Ishikawa (cell line): ENCODE measurements around the genes AGAP5 and ADK.

DNA sequence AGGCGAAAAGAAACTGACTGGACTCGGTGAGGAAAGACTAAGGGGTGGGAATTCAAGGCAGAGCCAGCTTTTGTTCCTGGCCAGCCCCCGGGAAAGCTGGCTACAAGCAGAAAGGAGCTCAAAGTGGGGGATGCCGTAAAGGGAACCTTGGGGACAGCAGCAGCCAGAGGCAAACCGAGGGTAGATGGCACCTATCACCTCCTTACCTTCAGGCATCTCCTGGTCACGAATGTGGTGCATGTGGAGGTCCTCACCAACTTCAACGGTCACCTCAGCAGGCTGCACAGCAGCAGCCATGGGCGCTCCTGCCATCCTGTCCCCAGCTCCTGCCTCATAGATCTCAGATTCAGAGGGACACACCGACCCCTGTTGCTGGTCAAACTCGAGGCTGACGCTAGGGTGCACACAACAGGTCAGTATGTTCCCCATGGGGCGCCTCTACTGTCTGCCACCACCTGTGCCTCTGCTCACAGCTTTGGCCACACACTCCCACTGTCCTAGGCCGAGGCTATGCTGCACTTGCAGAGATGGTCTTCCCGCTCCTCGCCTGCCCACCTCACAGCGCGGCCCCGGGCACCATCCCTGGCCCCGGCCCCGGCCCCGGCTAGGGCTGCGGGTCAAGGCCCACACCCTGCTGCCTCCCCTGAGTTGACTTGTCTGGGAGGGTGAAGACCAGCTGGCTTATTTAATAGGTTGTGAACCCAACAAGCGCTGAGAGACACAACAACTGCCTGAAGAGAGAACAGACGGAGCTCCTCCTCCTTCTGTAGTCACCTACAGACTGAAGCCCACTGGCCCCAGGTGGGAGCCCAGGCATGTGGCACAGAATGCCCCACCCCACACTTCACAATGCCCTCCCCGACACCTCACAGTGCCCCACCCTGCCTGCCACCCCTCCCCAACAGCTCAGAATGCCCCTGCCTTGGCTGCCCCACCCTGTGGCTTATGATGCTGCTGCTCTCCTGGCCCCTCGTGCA, at the start of gene AGAP5:
TSS of gene AGAP5 (minus strand) at position 783 of the 977 bp plus-strand sequence.
- RRBS = no CpG with 5 or more reads among the region's 26 CpGs

GRCh38 chr10:73865356-73866192, 8.8 kb downstream of the CAMK2G start:
- RRBS = no CpG with 5 or more reads among the region's 14 CpGs

DNA sequence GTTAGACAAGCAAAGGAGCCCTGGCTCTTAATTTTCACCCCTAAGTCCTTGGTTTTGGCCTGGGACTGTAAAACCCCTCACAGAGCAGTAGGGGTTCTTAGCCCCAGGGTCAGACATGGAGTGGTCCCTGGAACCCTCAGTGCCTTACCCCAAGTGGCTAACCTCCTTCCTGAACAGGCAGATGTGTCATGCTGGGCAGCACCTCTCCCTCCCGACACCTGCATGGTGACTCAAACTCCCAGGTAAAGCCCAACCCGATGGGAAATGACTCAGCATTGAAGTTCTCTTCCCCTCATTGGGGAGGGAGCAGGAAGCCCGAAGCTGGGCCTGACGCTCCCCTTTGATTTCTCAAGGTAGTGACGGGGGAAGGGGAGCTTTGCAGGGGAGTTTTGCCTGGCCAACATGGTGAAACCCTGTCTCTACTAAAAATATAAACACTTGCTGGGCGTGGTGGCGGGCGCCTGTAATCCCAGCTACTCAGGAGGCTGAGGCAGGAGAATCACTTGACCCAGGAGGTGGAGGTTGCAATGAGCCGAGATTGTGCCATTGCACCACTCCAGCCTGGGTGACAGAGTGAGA, 21.4 kb downstream of the PLAU start:
- RRBS = no CpG with 5 or more reads among the region's 9 CpGs

DNA sequence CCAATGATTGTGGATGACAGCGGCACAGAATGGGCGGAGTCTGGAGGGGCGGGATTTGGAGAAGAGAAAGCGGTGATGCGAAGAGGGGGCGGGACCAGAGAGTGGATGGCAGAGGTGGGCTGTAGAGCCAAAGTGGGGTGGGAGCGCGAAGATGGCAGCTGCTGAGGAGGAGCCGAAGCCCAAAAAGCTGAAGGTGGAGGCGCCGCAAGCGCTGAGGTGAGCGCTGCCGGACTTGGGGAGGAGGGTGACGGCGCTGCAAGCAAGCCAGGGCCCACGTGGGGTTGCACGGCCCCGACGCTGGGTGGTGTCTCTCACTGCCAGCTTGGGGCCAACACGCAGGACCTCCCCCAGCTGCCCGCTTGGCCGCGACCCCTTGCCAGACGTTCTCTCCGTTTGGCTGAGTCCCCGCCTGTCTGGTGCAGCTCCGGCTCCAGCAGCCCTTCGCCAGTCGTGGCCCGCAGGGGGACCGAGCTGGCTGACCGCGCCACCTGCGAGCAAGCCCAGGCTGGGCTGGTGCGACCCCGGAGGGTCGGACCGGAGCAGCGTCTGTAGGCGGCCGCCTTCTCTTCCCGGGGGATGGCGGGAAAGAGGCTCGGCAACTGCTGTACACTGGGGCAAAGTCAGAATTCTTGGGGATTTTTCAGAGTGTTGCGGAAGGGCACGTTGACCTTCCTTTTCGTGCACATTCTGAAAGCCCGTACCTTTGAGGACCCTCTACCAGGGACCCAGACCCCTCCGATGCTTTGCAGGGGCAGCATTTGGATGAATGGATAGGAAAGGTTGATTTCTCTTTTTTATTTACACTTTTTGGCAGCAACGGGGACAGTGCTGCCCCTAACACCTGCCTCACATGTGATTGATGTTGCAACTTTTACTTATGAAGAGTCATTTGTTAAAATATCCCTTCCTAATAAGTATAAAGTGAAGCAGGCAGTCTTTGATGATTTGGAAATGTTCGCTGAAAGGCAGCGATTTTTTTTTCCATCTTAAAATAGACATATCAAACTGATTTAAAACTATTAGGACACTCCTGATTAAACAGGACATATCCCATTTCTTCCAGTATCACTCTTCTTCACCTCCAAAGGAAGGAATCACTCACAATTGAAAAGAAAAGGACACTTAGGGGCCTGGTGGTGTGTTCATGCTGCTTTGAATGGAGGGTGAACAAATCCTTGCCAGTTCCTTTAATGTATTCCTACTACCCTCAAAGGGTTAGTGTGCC, at the start of gene ADK:
TSS of gene ADK (plus strand) at position 94 of the 1,225 bp plus-strand sequence.
- RRBS = 1% methylated on average over 7 of the region's 53 CpGs

- RRBS = no CpG with 5 or more reads among the region's 5 CpGs
Measured at GRCh38 chr10:74153154-74153555, 2.1 kb downstream of the ADK start.

- RRBS = no CpG with 5 or more reads among the region's 1 CpG
Measured at GRCh38 chr10:74854015-74854613, 27.7 kb downstream of the KAT6B start.

GRCh38 chr10:74881280-74881520, 54.8 kb downstream of the KAT6B start:
- RRBS = no CpG with 5 or more reads among the region's 2 CpGs

DNA sequence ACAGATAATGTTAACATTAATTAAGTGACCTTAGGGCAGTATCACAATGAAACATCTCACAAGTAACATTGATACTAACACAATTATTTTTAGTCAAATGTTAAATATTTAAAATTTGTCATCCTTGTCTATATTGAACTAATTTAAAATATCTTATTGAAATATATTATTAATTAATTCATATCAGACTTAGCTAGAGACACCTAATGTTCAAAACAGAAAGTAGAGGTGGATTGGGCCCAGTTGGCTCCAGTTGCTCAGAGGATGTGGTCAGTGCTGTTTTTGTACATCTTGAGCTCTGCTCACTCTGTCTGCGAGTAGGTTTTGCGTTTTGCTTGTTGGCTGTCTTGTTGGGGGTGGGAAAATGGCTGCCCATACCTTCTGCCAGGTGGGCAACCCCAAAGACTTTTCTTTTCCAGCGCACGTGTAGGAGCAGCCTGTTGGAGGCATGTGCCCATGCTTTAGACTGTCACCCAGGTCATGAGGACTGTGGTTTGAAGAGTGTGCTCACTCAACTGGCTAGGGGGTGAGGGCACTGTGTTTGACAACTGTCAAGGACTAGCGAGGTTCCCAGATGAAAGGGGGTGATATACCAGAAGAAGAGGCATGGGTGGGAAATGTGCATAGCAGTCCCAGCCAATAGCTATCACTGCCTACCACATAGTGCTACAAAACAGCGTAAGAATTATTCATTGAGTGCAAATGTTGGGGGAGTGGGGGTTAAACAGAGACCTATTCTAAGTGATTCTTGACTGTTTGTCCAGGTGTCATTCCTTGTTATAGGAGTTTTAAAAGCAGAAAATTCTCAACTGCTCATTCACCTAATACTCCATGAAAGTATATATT, 73.9 kb downstream of the KAT6B start:
- RRBS = no CpG with 5 or more reads among the region's 6 CpGs

GRCh38 chr10:75021066-75021293, 52.5 kb downstream of the DUSP29 start:
- RRBS = no CpG with 5 or more reads among the region's 2 CpGs

- RRBS = no CpG with 5 or more reads among the region's 23 CpGs
Measured at GRCh38 chr10:75028272-75029492, 44.8 kb downstream of the DUSP29 start.

- RRBS = no CpG with 5 or more reads among the region's 11 CpGs
Measured at GRCh38 chr10:75101759-75102306, 2.5 kb upstream of the DUSP13 start.

- RRBS = no CpG with 5 or more reads among the region's 13 CpGs
Measured at GRCh38 chr10:75283194-75283719, 47.5 kb upstream of the COMTD1 start.

DNA sequence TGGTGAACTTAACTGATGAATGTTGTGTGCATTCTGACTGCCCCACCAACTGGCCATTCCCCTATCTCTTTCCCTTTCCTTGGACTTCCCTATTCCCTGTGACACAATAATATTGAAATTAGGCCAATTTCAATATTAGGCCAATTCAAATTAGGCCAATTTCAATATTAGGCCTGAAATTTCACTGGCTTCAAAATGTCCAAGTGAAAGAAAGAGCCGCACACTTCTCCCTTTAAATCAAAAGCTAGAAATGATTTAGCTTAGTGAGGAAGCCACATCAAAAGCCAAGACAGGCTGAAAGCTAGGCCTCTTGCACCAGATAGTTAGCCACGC, 71.1 kb upstream of the COMTD1 start:
- RRBS = no CpG with 5 or more reads among the region's 2 CpGs

DNA sequence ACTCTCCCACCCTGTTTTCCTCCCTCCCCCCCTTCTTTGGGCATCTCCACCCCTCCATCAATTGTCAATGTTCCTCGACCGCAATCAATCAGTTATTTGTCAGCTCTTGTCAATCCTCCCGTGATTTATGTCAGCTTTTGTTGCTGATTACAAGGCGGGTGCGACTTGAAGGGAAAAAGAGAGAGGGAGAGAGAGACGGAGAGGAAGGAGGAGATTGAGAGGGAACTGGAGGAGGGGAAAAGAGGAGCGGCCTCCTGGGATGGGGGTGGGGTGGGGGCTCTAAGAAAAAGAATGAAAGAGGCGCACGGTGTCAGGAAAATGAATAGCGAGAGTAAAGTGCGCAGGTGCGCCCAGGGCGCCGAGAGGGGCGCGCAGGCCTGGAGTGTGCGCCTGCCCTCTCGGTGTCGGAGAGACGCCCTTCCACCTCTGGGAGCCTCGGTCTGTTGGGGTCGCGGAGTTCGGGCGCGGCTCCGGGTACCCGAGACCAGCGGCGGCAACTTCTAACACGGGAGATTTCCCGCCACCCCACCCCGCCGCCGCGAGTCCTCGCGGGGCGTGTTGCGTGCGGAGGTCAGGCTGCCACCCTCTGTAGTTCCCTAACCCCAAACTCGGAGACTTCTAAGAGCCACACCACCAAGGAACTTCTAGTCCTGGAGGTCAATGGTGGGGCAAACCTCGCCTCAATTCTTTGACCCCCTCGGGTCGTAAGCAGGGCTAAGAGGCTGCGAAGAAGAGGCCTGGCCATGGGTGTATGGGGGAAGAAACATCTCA, 1.1 kb upstream of the ZNF503 start:
- RRBS = no CpG with 5 or more reads among the region's 46 CpGs

DNA sequence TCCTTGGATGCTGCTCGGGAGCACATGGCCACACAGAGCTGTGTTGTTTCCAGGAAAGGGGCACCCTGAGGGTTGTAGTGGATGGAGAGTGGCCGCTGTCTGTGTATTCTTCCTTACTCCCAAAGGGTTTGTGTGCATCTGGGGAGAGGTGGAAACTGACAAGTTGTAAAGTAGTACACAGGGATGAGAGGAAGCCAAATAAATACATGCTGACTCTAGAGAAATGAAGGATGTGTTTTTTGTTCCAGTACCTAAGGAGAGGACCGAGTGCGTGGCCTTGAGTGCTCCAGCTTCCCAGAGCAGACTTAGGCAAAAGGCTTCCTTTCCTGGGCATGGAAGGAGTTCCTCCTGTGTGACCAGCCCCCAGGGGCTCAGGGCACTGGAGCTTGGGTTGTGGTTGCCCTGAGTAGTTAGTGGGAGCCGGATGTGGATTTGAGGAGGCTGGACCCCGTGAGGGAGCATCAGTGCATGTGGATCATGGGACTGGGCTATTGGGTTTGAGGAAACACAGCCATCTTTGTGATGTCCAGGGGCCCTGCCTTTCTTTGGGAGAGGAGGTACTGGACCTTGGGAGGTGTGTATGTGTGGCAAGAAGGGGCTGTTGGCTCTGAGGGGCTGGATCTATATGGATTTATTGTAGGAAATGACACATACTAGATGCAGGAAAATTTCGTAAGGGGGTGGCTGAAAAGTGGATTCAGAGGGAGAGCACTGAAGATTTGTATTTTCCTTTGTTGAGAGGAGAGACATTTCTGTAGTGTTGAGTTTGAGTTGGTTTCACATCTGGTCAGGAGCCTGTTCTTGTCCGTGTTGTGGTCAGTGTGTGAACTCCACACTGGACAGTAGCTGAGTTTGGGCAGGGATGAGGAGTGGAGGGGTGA, 8.4 kb downstream of the LRMDA start:
- RRBS = no CpG with 5 or more reads among the region's 8 CpGs

DNA sequence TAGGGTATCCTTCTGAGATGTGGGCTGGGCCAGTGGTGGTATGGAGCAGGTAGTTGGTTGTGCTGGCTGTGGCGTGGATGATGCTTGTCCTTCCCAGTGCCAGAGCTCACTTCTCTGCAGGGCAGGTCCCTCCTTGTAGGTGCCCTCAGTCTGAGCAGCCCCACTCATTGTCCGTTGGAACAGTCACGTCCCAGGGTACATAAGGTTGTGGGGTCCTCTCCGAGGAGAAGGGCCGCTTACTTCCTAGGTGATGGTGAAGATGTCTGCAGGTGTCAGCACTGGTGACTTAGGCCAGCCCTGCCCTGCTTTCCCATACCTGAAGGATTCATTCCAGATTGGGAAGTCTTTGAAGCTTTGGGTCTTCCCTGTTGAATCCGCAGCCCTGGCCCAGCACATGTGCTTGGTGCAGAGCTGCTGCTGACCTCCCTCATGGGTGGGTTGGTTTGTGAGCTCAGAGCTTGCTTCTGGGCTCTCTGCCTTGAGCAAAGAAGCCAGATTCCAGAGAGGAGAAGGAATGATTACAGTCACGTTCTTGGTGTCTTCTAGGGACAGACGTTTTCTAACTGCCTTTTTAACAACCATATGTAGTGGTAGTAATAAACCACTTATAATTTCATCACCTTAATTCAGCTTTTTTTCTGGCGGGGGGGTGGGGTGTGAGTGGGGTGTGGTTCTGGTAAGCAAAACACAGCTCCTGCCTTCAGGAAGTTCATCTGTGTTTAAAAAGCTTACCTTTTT, 39.3 kb downstream of the LRMDA start:
- RRBS = no CpG with 5 or more reads among the region's 9 CpGs

DNA sequence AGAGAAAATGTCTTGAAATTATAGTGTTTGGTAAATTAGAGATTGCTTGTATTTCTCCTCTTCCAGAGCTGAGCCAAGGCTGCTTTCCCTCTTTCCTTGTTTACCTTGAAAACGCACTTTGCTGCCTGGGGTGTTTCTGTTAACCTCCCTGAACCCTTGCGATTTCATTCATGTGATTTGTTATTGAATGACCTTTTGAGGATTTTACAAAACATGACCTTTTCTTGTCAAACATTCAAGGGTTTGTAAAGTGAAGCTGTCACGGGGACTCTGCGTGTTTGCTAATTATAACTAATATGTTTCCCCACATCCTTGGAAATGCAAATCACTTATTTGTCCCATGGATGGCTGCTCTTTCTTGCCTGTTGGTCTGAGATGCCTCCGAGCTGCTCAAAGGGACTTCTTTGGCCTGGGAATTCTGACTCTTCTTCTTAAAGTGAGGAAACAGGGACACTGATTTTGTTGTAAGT, 169.5 kb downstream of the LRMDA start:
- RRBS = no CpG with 5 or more reads among the region's 5 CpGs

- RRBS = no CpG with 5 or more reads among the region's 2 CpGs
Measured at GRCh38 chr10:75654571-75654983, 223.2 kb downstream of the LRMDA start.

DNA sequence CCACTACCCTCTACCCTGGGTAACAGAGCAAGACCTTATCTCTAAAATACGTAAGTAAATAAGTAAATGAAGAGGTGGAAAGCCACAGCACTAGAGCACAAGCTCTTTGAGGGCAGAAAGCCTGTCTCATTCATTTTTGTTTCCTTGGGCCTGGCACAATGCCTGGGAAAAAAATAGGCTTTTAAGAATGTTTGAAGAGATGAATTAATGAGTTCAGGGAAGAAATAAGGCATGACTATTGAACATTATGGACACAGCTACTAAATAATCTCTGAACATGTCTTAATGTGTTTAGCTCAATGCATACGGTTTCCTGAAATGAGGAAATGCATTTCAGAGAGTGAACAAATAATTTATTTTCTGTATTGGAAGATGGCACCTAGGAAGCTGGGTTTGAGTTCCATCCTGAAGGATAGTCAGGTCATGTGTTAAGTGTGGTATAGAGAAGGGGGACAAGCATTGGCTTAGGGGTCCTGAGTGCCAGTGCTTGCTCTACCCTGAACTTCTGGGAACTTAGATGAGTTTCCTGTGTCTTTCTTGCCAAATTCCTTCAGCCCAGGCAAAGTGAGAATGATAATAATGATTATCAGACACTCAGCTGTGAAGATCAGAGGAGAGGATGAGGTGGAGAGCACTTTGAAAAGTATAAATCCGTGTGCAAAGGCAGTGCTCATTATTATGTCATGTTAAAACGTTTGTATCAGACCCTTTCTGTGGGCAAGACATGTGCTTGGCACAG, 411.7 kb downstream of the LRMDA start:
- RRBS = no CpG with 5 or more reads among the region's 4 CpGs

- RRBS = no CpG with 5 or more reads among the region's 13 CpGs
Measured at GRCh38 chr10:76086452-76087355, 655.3 kb downstream of the LRMDA start.